Metastatic Liver Carcinoma in the Adrenal Gland (tissue), 2 donors: Measurements from ENCODE around the gene UBE2QL1.

DNA sequence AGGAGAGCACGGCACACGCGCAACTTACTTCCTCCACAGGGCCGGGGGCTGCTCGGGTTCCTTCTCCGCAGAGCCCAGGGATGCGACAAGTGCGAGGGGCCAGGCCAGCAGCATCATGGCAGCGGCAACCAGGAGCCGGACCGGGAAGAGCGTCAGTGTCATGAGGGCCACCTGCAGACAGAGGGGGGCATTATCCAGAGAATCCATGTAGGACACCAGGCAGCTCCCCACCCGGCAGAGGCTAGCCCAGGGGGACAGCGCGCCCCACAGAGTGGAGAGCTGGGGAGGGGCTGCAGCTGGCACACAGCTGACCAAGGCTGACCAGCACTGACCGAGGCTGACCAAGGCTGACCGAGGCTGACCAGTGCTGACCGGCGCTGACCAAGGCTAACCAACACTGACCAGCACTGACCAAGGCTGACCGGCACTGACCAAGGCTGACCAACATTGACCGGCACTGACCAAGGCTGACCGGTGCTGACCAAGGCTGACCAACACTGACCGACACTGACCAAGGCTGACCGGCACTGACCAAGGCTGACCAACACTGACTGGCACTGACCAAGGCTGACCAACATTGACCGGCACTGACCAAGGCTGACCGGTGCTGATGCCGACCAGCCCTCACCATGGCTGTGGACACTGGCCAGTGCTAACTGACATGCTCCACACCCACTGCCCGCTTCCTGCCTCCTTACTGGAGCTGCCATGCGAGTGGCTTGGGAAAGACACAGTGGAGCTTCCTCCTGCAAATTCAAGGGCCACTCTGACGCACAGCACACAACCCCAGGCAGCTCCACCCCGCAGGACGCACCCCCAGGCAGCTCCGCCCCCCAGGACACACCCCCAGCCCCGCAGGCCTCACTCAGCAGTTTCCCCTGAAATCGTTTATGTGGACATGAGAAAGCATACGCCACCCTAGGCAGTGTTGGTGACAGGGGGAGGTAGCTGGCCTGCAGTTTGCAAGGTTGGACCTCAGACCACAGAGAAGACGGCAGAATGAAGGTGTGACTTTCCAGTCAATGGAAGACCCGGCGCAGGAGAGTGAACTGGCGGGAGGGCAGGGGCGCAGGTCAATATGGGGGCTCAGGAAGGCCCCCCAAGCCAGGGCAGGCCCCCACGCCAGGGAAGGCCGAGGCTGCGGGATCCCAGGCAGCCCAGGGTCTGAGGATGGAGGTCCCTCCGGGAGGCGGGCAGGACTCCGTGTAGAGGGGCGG is 21.9 kb downstream of the LPCAT1 start:
- PRO-cap, 2 experiments: peak in 2 of 2 experiments; most common plus-strand start position 882 of the sequence (in 1); most common minus-strand start position 768 of the sequence (in 2)

DNA sequence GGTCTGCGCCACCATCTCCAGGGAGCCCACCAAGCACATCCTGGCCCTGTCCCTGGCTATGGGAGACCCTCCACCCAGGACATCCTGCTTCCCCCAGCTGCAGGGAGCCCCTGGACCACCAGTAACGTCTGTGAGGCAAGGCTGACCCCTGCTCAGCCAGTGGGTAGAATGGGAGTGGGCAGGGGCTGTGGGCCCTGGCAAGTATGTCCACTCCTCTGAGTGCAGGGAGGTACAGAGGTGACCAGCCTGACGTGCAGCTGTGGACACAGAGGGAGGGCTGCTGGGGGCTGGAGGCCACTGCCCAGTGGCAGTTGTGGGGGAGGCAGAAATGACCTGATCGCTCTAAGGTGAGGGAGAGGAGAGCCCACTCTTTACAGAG is 8.0 kb downstream of the LPCAT1 start:
- PRO-cap, 2 experiments: no peak in any of the 2 experiments

DNA sequence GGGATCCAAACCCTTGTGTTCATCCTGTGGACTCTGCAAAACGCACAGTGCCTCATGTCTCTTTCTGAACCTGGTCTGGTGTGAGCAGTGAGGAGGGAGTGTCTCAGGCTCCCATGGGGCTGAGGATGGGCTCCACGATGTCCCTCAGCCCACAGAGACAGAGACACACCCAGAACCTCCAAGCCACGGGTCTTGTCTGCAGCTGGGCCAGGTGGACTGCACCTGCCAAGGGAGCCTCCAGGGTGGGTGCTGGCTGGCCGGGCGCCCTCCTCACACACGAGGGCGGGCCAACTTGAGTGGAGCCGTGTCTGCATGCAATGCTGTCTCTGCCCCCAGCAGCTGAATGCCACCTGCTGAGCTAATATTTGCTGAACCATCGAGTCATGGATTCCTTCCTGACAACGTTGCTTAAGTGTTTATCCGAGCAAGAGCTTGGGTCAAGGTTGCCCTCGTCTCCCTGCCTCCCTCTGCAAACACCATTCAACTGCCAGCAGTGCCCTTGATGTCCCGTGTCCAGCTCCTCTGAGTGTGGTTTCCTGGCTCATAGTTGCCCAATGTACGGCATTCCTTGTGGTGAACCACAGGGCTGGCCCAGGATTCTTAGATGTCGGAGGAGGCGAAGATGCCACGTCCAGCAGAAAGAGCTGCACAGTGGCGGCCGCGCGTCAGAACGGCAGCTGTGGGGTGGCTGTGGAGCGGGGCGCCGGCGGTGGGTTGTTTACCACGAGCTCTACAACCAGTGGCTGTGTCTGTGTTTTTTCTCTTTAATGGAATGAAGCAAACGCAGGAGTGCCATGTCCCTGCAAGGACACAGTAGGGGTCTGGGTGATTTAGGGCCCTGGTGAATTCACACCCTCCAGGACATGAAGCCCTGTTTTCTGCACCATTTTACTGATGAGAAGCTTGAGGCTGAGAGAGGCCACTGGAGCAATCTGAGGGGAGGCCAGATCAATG is 31.6 kb upstream of the LPCAT1 start:
- PRO-cap, 2 experiments: peak in 2 of 2 experiments; most common plus-strand start position 603 of the sequence (in 2); most common minus-strand start position 319 of the sequence (in 1)

GRCh38 chr5:1600307-1600870 is 76.6 kb upstream of the LPCAT1 start:
- PRO-cap, 2 experiments: peak in 2 of 2 experiments; most common minus-strand start chr5:1600448 (in 2)

GRCh38 chr5:1633303-1633544 is 109.5 kb upstream of the LPCAT1 start:
- PRO-cap, 2 experiments: no peak in any of the 2 experiments

- PRO-cap, 2 experiments: no peak in any of the 2 experiments
These were observed 117.7 kb upstream of the LPCAT1 start for GRCh38 chr5:1641376-1641883.

- PRO-cap, 2 experiments: no peak in any of the 2 experiments
These were observed 26.6 kb downstream of the NDUFS6 start for GRCh38 chr5:1827755-1828344.

- PRO-cap, 2 experiments: no peak in any of the 2 experiments
These were observed 43.6 kb upstream of the IRX4 start for GRCh38 chr5:1926400-1926644.

GRCh38 chr5:1931700-1931956 is 48.9 kb upstream of the IRX4 start:
- PRO-cap, 2 experiments: no peak in any of the 2 experiments

DNA sequence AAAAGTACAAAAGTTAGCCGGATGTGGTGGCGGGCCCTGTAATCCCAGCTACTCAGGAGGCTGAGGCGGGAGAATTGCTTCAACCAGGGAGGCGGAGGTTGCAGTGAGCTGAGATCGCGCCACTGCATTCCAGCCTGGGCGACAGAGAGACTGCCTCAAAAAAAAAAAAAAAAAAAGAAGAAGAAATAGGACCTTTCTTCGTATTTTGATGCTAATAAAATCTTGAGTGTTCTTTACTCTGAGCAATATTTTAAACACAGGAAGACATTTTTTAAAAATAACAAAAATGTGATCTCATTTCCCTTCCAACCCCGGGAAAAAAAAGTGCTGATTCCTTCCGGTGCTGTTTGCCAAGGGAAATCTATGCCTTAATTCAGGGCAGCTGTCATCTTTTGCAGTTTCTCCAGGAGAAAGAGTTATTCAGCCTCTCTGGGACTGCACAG is 292.0 kb upstream of the IRX1 start:
- PRO-cap, 2 experiments: no peak in any of the 2 experiments

- PRO-cap, 2 experiments: no peak in any of the 2 experiments
These were observed 837 bp upstream of the IRX1 start for GRCh38 chr5:3594484-3595506.

DNA sequence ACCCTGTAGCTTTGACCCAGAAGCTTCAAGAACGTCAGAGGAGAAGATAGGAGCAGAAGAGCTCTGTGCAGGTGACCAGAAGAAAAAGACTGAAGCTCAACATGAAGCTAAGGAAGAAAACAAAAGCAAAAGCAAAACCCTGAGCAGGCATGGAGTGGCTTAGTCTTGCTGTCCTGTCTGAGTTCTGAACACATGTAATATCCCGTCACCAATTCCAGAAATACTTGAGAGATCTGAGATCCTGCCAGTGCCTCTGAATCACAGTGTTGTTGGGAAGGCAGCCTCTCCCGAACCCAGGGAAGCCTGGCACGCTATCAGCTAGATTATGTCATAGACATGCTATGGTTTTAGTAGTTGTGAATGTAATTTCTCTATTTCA is 235.7 kb downstream of the ICE1 start:
- PRO-cap, 2 experiments: no peak in any of the 2 experiments

DNA sequence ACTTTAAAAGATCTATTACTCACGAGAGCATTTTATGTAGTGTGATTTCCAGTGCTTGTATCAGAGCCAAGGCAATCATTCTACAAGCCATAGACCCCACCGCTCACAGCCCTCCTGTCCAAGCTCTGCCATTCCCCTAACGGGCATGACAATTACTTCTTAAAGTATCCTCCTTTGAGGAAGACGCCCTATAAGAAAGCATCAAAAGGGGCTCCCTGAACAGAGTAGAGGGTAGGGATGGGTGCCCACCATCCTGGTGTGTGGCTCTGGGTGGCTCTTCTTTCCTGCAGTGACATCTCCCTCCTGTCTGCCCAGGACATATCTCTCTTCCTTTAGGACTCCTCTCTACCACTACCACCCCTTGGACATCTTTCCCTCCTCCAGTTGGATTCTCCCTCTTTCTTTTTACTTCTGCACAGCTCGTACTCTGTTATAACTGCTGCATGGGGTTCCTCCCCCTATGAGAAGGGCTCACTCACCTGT is 412.5 kb downstream of the ICE1 start:
- PRO-cap, 2 experiments: no peak in any of the 2 experiments

- PRO-cap, 2 experiments: no peak in any of the 2 experiments
These were observed 8.0 kb downstream of the MED10 start for GRCh38 chr5:6370338-6370764.

GRCh38 chr5:6448333-6448997 is at the start of gene UBE2QL1:
Gene UBE2QL1, plus strand, starts transcription at chr5:6448859.
- PRO-cap, 2 experiments: no peak in any of the 2 experiments

GRCh38 chr5:6449042-6449679 is 502 bp downstream of the UBE2QL1 start:
- PRO-cap, 2 experiments: no peak in any of the 2 experiments

GRCh38 chr5:6454346-6454820 is 5.7 kb downstream of the UBE2QL1 start:
- PRO-cap, 2 experiments: no peak in any of the 2 experiments

DNA sequence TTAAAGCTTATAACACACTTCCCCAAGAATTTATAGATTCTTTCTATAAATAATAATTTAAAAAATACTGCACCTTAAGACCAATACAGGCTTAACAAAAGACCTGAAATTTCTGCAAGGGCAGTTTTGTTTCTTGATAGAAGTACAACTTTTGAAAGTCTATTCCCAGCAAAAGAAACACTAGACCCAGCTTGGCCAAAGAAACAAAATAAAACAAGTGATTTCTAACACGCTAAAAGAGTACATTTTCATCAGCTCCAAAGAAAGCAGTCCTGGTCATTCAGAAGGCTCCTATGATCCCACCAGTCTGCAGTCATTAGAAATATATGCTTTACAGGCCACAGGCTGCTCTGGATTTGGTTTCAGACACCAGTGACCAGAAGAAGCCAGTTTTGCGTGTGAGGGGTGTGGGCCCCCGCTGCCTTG is 33.3 kb downstream of the NSUN2 start:
- PRO-cap, 2 experiments: no peak in any of the 2 experiments

DNA sequence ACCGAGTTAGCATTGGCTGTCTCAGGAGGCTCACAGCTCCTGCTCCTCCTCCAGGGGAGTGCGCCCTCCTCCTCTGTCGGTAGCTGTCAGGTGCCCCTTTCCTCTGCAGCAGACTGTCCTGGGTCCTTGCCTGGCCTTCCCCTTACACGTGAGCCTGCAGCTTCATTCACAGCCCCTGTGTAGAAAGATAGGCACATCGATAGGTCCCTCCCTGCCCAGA is 17.1 kb downstream of the TENT4A start:
- PRO-cap, 2 experiments: no peak in any of the 2 experiments

DNA sequence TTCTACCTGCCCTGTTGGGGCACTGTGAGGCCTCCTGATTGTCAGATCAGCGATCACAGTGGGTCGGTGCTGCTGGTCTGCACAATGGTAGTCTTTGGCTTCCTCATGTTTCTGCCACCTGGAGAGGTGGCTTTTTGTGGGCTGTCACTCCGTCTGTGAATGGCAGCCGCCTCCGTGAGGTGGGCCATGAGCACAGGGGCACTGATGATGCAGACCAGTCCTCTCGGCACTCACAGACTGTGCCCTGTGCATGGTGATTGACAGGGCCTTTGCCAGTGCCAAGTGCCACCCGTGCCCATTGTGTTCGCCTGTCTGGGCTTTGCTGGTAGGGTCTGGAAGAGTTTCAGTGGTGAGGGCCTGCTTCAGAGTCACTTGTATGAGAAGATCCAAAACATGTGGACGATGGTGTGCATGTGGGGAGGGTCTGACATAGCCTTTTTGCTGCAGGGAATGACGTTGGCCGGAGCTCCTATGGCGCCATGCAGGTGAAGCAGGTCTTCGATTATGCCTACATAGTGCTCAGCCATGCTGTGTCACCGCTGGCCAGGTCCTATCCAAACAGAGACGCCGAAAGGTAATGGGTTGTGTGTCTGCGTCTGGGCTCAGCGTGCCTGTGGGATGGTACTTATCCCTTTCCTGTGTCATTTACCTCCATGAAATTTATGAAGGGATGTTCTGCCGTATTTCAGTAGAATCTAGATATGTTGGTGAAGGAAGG is 34.9 kb downstream of the TENT4A start:
- PRO-cap, 2 experiments: no peak in any of the 2 experiments